AG09319 (cell line): Measurements from ENCODE around the genes TDRD9, CEP170B, PLD4 and AHNAK2.

DNA sequence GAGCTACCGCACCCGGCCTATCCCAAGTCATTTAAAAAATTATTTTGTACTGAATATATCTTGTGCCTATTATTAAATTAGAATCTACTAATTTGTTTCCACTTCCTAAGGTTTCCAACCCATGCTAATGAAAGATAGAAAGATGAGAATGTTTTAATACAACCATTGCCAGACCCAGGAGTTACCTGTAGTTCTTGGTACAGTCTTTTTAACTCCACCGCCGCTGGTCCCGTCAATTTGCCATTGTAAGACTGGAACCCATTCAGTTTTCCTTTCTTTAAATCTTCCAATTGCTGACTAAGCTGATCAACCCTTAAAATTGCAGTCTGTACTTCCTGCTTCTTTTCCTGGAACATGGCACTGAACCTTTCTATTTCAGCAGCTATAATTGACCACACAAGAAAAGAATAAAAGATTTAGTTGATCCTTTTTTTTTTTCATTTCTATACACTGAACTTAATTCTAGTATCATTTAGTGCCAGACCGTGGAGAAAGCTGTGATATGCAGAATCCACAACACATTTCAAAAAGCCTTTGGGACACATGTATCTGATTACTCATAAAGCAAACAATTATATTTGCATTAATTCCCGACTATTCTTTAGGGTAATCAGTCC is 37.3 kb downstream of the ZFYVE21 start:
- RRBS = no CpG with 5 or more reads among the region's 7 CpGs

GRCh38 chr14:103889613-103890273 is 31.6 kb downstream of the ATP5MJ start:
- RRBS = 34% methylated on average over 5 of the region's 26 CpGs

GRCh38 chr14:103891136-103892111 is 29.9 kb downstream of the ATP5MJ start:
- RRBS = 60% methylated on average over 1 of the region's 26 CpGs

DNA sequence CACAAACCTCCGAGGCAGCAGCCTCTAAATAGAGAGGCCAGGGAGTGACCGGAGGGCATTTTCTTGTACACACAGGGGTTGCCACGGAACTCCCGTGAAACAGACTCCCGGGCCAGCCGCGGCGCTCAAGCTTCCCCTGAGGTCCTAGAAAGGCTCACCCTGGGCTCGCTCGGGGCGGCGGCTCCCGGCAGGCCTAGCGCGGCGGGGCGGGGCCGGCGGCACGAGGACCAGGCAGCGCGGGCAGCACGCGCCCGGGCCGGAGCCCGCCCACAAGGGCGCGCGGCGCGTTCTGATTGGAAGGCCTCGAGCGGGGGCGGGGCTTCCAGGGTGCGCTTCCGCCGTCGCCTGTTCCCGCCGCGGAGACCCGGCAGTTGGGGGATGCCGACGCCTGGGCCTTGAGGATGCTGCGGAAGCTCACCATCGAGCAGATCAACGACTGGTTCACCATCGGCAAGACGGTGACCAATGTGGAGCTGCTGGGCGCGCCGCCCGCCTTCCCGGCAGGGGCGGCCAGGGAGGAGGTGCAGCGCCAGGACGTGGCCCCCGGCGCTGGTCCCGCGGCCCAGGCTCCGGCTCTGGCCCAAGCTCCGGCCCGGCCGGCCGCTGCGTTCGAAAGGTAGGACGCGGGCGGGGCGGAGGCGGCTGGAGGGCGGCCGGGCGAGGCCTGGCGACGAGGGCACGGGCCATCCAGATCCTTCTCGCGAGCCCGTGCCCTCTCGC is at the start of gene TDRD9:
Gene TDRD9 (plus strand): TSS at position 348 of the 720 bp plus-strand sequence.
- RRBS = 43% methylated on average over 33 of the region's 84 CpGs

GRCh38 chr14:104076729-104077135 is 8.8 kb upstream of the ASPG start:
- RRBS = no CpG with 5 or more reads among the region's 5 CpGs

DNA sequence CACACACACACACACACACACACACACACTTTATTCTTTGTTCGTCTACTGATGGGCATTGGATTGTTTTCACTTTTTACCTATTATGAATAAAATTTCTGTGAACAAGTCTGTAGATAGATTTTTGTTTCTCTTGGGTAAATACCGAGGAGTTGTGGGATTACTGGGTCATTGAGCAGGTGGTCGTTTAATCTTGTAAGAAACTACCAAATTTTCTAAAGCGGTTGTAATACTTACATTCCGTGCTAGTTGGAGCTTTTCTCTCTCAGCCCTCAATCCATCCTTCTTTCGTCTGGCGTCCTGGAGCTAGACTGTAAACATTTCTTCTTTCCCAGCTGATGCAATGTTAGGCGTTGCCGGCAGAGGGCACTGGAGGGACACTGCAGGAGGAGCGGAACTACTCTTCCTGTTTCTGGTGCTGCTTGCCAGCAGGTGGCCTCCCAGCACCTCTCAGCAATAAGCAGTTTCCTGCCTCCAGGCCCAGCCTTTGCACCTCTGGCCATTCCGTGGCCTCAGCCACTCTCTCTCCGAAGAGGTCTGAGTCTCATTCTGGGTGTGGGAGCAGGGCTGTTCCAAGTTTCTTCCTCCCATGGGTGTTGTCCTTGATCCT is 7.6 kb upstream of the ASPG start:
- RRBS = no CpG with 5 or more reads among the region's 12 CpGs

DNA sequence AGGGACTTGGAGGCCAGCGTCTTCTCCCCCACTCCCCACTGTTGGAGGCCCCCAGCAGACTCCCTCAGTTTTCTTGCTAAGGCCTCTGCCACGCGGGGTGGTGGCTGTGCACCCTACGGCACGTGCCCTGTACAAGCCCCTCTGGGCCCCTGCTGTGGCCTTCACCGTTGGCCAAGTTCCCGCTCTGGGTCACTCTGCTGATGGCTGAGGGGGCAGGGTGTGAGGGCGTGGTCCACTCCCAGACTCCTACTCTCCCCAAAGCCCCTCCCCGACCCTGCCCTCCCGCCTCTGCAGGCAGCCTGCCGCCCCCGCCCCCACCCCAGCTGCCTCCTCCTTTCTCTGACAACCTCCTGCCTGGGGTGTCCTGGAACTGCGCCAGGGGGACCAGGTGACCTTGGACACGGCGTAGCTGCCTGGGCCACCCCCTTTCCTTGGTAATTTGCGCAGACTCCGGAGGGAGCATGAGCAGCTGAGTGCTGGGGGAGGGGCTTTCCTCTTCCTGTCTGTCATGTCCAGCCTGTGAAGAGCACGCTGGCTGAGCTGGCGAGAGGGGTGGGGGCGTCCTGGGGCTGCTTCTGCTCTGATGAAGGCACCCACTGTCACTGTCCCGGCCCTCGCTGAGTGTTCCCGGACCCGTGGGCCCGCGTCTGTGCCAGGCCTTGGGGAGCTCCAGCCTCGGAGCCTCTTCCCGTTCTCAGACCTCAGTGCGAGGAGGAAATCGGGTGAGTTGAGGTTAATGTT is 84.9 kb downstream of the KIF26A start:
- RRBS = no CpG with 5 or more reads among the region's 30 CpGs

DNA sequence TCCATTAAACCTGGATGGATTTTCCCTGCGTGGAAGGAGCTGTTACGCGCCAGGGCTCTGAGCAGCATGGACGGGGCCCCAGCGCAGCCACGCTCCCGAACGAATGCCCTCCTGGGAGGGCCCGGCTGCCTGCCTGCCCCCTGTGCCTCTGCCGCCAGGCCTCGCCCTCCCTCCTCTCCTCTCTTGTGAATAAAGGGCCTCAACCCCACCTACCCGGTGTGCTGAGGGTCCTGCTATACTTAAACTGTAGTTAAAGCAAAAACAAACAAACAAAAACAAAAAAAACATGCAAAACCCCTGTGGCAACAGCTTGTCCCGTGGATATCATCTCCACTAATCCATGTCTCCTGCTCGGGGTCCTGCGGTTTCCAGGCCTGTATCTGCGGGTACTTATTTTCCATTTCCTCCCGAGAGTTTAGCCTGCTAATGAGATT is 85.5 kb downstream of the KIF26A start:
- RRBS = 13% methylated on average over 3 of the region's 17 CpGs

- RRBS = 21% methylated on average over 3 of the region's 21 CpGs
These were observed 155.4 kb downstream of the KIF26A start for GRCh38 chr14:104293501-104294433.

DNA sequence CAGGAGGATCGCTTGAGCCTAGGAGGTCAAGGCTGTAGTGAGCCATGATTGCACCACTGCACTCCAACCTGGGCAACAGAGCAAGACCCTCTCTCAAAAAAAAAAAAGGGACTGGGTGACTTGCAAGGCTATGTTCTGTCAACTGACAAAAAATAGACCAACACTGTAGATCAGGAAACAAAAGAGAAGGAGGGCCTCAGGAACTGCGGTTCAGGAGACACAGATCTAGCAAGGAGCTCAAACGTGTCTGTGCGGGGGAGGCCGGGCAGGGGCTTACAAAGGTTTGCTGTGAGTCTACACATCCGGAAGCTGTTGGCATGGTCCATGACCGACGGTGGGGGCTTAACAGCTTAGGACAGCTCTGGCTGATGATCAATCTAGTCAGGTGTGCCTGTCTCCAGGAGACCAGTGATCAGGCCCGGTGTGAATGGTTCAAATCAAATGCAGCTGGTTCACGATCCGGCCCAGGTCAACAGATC is 31.6 kb upstream of the INF2 start:
- RRBS = 100% methylated on average over 1 of the region's 11 CpGs

DNA sequence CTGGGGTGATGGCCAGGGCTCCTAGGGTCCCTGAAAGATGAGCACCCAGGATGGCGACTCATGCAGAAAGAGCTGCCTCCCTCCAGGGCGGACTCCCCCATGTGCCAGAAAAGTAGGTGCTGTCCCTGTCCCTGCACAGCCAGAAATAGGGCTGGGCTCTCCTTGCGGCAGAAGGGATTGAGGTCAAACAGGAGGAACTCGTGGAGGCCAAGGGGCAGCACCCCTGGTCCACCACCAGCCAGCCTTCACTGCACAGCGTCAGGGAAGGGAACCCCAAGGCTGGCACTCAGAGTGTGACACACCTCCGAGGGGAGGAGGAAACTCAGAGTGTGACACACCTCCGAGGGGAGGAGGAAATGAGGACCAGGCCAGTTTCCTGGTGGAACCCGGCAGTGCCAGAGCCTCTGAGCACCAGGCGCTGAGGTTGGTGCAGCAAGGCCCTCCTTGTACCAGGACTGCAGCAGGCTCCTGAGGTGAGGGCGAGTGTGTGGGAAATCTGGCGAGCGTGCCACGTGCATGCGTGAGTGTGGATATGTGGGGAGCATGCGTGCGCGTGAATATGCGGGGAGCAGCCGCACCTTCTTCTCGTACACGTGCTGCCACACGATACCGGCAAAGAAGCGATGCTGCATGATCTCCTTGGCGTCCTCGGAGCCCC is 19.0 kb downstream of the SIVA1 start:
- RRBS = no CpG with 5 or more reads among the region's 26 CpGs

- RRBS = no CpG with 5 or more reads among the region's 24 CpGs
These were observed 18.8 kb downstream of the AKT1 start for GRCh38 chr14:104776469-104777479.

DNA sequence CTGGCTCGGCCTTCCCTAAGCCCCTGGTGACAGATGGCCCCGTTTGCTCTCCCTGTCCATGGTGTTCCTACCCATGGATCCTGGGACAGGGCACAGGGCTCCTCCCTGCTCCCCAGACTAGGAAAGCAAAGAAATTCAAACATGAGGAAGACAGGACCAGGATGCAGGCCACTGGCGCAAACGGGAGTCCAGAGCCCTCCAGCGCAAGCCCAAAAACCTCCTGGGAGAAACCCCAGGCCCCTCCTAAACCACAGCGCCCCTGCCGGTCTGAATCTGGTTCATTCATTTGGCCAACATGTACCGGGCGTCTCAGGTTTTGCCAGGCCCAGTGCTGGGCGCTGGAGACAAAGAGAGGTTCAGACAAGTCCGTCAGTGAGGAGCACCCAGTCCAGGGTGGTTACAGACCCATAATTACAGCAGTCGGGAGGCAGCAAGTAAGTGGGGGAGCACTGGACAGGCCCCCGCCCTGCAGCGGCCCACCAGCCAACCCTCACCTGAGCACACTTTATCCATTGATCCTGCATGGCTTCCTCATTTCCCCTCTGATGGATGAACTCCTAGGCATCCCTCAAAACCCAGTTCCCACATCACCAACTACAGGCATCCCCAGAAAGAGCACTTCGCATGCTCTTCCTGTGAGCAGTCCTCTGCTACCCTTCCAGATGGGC is 2.2 kb downstream of the AKT1 start:
- RRBS = no CpG with 5 or more reads among the region's 15 CpGs

- RRBS = under 1% methylated on average over 38 of the region's 76 CpGs
These were observed at the start of gene CEP170B for GRCh38 chr14:104865026-104865524. CEP170B (plus strand) TSS chr14:104865268.

DNA sequence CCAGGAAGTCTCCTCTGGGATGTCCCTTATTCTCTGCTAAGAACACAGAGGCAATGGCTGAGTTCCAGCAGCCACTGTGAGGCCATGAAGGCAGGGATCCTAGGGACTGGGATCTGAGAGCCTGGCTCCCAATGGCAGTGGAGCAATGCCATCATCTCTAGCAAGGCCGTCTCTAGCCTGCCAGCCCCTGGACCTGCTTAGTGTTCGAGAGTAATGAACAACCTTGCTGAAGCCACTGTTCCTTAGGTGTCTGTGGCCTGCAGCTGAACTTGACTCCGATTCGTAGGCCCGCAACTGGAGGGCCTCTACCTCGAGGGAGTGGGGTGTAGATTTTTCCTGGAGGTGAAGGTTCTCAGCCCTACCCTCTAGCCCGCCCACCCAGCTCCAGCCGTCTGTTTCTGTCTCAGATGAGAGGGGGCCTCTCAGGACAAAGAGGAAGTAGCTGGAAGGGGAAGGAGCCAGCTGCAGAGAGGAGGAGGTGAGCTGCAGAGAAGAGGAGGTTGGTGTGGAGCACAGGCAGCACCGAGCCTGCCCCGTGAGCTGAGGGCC is at the start of gene PLD4:
Gene PLD4 (plus strand): TSS at position 488 of the 549 bp plus-strand sequence.
- RRBS = no CpG with 5 or more reads among the region's 10 CpGs

DNA sequence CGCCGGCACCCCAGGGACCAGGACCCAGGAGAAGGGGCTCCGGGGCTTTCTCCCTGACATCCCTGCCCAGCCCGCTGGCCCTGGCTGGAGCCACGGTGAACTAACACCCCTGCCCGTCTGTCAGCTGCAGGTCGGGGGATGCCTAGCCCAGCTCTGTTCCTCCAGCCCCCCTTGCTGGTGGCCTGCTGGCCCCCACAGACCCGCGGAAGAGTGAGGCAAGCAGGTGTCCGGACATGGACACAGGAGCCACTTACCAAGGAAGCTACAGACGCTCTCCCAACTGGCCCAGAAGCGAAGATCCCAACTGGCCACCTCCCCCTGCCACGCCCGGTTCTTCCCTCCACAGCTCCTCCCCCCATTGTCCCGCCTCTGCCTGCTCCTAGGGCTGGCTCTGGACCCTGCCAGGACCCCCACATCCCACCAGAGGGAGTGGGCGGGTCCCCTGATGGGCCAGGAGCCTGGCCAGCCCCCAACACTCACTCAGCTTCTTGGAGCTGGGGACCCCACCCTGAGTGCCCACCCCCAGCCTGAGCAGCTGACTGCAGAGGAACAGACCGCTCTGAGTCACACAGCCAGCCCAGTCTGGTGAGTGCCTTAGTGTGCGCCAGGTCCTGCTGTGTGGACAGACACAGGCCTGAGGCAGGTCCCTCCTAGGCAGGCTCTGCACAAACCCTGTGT is 7.8 kb downstream of the AHNAK2 start:
- RRBS = 7% methylated on average over 3 of the region's 18 CpGs

DNA sequence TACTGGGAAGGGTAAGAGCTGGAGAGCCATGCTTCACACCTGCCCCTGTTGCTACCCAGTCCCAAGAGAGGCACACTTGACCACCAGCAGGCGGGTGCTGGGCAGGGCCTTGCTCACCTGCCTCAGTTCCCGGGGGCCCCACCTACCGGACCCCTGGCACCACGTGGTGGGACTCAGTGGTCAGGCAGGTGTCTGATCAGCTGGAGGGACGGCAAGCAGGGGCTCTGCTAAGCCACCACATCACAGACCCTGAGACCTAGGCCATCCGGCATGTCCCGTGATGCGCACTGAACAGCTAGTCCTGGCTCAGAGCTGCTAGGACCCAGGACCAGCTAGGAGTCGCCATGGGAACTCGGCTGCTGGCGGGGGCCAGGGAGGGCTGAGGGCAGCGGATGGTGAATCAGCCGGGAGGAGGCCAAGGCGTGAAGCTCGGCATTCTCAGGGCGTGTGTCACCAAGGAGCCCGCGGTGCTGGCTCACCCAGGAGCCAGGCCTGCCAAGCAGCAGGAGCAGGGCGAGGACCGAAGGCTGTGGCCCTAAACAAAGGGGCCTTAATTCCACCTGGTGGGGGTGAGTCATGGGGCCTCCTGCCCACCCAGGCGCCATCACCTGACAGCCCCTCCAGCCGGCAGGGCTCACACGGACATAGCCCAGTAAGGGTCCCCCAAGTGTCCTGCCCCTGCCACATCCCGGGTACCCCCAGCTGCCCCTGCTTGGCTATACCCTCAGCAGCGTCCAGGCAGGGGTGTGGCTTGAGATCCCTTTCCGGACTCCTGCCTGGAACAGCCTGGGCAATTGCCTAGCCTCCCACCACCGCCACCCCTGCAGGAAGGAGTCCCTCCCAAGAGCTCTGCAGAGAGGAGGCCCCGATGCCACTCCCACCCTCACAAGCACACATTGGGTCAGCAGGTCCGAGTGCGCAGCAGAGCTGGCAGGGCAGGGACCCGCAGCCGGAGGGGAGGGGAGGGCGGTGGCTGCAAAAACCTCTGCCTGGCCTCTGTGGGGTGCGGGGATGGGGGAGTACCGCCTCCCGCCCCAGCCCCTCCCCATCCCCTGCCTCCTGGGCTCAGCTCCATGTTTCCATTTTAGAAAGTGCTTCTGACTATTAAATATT is 4.9 kb downstream of the AHNAK2 start:
- RRBS = 3% methylated on average over 5 of the region's 36 CpGs

DNA sequence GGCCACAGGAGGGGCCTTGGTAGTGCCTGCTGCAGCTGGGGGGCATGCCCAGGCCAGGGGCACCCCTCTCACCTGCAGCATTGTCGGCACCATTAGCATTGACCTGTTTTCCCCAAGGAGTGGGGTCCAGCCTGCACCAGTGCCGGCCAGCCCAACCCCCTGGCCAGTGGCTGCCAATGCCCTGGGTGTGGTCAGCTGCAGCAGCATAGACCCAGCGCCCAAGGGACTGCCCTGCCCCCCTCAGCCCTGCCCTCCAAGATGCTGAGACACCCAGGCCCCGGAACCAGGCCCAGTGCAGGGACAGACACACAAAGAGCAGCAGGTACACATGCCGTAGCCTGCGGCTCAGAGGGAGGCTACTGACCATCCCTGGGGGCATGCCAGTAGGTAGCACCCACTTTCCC is 1.1 kb downstream of the AHNAK2 start:
- RRBS = no CpG with 5 or more reads among the region's 6 CpGs

GRCh38 chr14:104977720-104978917 is at the start of gene AHNAK2:
AHNAK2 (minus strand) TSS chr14:104978374.
- RRBS = 2% methylated on average over 36 of the region's 130 CpGs

GRCh38 chr14:105021578-105022383 is 898 bp upstream of the CDCA4 start:
- RRBS = no CpG with 5 or more reads among the region's 25 CpGs